Anterior vena cava (tissue), 1 donor: Measurements from ENCODE around the genes SLC16A12 and PCGF5.

DNA sequence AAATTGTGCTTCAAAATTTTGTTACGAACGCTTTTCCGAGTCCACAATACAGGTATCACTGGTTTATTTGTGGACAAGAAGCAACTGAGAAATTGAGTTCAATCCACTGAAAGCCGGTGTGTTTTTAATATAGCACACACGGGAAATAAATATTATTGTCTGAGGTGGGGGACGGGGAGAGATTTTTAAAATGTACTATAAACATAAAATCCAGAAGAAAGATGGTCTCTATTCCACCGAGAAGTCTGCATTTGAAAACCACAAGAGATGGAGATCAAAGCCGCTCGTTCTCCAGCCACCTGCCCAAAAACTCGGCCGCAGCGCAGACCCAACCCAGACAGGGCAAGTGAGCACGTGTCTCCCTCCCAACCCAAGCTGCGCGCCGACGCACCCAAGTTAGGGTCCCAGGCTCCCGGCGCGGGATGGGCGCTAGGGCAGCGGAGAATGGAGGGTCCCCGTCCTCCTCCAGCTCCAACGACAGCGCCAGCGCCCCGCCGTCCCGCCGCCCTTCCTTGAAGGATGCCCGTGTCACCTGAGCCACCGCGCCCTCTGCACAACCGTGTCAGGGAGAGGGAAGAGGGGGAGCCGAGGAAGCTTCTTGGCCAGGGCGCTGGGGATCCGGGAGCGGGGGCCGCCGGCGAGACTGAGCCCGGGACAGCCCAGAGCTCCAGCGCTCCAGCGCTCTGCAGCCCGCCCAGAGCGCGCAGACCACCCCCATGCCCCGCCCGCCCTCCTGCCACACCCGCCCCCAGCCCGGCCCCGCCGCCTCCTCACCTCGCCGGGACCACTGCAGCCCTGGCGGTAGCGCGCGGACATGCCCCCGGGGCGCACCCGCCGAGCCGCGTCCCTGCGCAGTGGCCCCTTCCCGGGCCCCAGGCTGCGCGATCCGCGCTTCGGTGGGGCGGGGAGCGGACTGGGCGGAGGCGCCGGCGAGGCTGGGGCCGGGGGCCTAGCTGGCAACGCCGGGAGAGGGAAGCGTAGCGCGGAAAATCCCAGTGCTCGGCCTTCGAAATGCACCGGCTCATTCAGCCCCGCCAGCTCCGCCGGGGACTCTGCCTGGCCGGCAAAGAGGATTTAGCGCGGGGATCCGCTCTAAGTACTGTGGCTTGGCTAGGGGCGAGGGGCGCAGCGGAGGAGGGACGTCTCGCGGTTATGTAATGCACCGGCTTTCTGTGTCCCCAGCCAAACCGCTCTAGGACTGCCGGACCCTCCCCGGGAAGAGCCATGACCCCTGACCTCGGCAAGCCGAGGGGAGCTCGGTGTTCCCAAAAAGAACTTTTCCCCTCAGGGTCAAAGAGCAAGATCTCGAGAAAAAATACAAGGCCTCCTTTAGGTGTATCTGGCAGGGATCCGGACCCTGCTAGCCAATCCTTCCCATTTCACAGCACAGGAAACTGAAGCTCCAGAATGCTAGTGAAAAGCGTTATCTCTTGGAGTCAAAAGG, at the start of gene SLC16A12:
Gene SLC16A12 (minus strand): TSS at position 685 of the 1,444 bp plus-strand sequence.
- PRO-cap = no peak

DNA sequence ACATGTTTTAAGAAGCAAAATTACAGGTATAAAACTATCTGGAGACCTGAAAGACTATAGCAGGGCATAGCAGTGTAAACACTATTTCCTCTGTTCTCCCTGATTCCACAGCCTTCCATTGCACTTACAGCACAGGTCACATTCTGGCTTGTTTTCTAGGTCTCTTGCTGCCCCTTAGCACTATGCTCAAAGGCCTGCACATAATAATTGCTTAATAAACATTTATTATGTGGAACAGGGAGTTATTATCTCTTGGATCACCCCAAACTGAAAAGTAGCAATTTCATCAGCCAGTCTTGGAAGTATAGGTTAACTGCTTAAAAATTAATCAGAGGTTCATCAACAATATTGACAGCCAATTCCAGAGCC, 43.3 kb downstream of the PANK1 start:
- PRO-cap = no peak

DNA sequence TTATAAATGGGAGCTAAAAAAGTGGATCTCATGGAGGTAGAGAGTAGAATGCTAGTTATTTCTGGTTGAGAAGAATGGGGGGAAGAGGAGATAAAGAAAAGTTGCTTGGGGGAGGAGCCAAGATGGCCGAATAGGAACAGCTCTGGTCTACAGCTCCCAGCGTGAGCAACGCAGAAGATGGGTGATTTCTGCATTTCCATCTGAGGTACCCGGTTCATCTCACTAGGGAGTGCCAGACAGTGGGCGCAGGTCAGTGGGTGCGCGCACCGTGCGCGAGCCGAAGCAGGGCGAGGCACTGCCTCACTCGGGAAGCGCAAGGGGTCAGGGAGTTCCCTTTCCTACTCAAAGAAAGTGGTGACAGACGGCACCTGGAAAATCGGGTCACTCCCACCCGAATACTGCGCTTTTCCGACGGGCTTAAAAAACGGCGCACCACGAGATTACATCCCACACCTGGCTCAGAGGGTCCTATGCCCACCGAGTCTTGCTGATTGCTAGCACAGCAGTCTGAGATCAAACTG, 549.2 kb downstream of the KIF20B start:
- PRO-cap = no peak

DNA sequence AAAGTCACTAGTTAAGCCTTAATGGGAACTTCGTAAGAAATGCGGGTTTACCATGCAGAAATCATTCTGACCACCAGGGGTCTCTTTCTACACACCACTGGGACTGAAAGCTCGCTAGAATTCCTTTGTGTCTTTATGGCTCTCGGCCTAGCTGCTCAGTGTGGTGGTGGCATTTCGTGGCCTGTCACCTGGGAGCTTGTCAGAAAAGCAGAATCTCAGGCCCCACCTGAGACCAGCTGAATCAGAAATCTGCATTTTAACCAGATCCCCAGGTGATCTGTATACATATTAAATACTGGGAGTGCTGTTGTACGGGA, 9.3 kb downstream of the ANKRD1 start:
- PRO-cap = no peak

DNA sequence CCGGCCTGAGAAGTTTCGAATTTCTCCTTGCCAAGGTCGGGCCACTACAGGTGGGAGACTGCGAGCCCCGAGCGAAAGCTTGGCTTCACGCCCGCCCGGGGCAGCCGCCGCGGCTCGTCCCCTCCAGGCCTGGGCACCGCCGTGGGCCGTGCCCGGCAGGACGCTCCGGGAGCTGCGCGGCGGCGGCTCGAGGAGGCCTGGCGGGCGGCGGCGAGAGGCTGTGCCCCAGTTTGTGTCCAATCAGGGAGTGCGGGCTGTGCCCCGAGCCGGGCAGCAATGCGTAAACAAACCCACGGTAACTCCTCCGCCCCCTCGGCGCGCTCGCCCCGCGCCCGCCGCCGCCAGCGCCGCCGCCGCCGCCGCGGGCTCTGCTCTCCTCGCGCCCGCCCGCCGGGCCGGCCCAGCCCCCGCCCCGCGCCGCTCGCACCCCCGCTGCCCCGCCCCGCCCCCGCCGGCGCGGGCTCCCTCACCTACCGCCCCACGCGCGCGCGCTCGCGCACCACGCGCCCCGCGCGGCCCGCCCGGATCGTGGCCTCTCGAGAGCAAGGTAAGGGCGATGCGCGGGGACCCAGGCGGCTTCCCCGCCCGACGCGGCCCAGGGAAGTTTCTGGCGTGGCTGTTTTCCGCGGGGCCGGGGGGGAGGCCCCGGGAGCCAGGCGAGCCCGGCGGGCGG, 57.8 kb upstream of the PCGF5 start:
- PRO-cap = bidirectional peak, plus-strand start at position 158 of the sequence, minus-strand start at position 131 of the sequence; bidirectional peak, plus-strand start at position 550 of the sequence, minus-strand start at position 370 of the sequence; bidirectional peak, plus-strand start outside the sequence, minus-strand start at position 597 of the sequence

- PRO-cap = no peak
These were observed 19.3 kb upstream of the PCGF5 start for GRCh38 chr10:91201222-91201600.

DNA sequence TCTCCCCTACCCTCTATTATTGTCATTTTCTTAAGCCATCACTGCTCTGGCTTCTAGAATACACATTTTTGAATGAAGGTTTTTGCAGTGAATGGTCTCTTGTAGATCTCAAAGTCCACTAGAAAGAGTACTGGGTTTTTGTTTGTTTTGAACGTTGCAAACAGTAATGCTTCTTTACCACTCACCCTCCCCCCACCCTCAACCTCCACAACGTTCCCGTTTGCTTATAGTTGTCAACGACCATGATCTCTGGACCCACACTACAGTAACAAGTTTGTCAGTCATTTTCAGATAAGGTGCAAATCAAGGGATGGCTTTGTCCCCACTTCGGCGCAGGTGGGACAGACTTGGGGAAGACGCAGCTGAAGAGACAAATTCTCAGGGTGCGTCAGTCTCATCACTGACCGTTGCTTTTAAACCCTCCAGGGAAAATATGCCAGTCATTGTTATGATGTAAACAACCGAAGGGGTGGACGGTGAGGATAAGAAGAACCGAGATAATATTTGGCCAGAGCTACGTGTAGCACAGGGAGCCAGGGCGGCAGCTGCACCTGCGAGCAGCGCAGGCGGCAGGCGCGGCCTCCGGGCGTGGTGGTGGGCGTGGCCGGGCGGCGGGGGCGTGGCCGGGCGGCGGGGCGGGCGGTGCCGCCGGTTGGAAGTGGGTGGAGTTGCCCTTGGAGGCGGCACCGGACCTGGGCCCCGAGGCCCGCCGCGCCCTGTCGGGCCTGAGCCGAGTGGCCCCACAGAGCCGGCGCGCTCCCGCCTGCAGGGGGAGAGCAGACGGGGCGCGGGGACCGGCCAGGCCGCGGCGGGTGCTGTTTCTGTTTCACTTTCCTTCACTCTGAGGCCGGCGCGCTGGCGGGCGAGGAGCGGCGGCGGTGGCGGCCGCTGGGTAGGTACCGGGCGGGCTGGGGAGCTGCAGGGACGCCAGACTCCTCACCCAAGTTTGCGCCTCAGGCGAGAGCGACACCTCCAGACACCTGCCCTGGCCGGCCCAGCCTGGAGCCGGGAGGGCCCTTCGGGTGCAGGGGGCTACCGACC, at the start of gene PCGF5:
Gene PCGF5 (plus strand): TSS at position 719 of the 1,041 bp plus-strand sequence.
- PRO-cap = bidirectional peak, plus-strand start at position 844 of the sequence, minus-strand start at position 596 of the sequence

DNA sequence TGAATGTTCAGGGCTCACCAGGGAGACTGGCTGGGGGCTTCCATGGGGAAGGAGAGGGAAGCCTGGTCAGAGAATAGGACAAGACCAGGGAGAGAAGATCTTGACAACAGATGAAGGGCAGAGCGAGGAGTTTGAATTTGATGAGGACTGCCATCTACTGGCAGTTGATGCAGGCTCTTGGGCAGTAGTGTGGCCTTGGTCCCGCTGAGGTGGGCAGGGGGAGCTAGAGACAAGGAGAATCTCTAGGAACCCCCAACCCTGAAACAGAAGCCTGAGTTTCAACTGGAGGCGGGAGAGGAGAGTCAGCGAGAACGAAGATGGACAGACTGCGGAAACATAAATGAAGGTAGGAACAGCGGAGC, 81.0 kb downstream of the PPP1R3C start:
- PRO-cap = no peak

DNA sequence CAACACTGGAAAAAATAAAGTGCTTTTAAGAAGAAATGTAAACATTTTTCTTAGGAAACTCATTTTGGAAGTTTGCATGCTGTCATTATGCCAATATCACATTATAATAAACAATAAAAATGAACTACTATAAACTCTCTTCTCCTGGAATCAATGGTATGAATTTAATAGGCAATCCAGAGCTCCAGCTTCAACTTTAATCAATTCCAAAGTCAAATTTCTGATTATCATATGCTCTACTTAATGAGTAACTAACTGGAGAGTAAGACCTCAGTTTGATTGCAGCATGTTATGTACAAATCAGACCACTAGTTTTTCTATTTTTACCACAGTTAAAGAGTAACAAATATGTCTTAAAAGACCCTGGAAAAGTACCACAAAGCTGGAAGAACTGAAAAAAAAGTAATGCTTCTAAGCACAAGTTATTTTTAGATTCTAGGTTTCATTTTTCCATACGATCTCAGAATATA, 56.1 kb upstream of the TNKS2 start:
- PRO-cap = no peak

- PRO-cap = no peak
These were observed 2.1 kb upstream of the TNKS2 start for GRCh38 chr10:91796081-91796636.

DNA sequence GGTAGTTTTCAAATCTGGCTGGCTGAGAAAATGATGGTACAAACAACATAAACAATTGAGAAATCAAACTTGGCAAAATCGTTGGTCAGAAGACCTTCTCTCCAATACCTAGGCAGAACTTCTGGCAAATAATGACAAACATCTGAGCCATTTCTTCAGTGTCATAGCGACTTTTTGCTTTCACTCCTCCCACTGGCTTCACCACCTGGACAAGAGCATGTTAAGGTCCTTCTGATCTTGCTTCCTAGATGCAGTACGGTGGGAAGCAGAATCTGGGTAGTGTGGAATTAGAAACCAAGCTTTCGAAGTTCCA, 360 bp upstream of the BTAF1 start:
- PRO-cap = no peak

DNA sequence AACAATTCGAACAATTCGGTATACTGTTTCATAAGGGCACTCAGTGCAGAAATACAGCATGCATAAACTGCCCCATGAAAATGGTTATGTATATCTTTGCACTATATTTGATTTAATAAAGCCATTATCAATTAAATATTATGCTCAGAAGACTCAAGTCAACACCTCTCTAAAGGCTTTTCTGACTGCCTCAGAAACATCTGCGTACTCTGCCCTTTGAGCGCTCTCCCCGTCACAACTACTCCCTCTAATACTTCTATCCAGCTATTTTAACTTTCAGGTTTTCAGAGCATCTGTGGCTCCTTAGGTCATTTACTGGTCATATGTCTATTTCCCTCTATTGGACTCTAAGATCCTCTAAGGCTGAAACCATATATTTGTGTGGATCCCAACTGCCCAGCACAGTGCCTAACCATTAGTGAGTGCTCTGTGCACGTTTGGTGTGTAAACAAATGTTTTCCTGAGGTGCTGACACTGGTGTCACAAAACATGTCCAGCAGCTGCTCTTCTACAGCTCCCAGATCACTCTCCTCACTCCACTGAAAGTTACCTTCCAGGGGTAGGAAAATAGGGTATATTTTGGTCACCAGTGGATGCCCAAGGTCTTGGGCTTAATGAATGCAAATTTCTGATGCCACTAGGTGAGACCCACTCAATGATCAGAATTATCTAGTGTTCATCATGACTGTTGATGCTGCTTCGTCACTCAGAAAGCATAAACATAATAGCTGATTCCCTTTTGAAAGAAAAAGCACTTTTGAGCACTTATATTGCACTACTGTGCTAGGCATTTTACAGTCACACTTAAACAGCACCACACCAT, 179.2 kb downstream of the BTAF1 start:
- PRO-cap = no peak

DNA sequence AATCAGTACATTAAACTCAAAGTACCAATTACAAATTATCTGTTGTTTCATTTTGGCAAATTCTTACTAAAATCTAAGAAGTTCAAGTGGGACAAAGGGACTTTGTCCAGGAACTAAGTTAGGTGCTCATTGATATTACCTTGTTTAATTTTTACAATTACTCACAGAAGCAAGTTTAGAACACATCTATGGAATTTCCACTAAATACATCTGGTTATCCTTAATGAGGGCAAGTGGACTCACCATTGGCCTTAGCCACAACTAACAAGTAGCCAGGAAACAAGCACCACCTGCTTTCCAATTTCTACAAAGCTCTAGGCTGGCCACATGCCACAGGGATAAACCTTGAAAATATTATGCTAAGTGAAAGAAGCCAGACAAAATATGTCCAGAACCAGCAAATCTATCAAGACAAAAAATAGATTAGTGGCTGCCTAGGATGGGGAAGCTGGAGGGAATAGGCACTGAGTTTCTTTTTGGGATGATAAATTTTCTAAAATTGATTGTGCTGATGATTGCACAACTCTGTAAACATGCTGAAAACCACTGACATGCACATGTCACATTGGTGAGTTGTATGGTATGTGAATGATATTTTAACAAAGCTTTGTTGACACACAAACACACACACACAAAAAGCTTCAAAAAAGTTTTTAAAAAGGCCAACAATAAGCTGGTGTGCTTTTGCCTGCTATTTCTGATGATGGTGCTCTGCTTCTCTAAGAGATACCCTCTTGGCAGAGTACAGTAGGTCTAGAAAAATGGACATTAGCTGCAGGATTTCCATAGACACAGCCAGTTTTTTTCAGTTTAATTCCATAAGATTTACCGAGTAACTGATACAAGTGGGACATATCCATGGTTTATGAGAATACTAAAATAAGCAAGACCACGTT, 179.4 kb downstream of the CPEB3 start:
- PRO-cap = no peak

- PRO-cap = no peak
These were observed 1.3 kb downstream of the IDE start for GRCh38 chr10:92572660-92573023.

DNA sequence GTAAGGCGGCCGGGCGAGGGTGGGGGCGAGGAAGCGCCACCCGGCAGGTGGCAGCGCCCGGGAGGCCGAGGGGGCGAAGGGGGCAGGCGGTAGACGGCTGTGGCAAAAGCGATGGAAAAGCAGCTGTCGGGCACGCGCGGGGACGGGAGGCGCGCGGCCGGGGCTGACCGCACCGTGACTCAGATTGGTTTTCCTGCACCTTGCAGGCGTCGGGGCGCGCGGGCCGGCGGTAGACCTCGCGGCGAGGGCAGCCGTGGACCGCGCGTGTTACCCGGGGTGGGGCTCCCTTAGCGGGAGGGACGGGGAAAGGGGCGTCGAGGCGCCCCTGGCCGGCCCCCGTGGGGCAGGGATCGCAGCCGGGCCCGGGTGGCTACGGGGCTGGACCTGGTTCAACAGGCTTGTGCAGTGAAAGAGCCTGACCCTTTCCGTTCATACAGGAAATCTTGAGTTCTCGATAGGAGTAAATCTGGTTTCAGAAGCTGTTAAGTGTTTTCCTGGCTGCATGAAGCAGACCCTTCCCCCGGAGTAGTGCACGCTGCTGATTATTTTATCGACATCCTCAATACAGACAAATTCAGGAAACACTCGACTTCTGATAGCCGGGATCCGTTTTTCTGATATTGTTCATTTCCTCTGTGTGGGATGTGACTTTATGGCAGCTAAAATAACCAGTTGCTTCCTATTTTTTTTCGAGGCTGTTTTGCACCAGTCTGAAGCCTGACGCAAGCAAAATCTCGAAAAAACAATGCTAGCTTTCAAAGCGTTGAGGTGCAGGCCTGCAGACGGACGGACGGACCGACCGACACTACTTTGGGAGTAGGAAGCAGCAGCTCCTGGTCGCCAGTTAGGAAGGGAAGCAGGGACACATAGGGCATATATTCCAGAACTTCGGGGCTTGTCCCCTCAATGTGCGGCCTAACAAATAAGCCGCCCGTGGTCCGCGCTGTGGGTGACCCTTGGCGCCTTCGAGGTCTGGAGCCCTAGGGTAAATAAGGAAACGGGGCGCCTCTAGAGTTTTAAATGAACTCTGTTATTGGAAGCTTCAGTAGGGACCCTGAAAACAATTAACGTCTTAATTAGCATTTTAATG, 938 bp downstream of the HHEX start:
- PRO-cap = bidirectional peak, plus-strand start at position 205 of the sequence, minus-strand start at position 110 of the sequence; unidirectional peak, plus-strand start at position 758 of the sequence

DNA sequence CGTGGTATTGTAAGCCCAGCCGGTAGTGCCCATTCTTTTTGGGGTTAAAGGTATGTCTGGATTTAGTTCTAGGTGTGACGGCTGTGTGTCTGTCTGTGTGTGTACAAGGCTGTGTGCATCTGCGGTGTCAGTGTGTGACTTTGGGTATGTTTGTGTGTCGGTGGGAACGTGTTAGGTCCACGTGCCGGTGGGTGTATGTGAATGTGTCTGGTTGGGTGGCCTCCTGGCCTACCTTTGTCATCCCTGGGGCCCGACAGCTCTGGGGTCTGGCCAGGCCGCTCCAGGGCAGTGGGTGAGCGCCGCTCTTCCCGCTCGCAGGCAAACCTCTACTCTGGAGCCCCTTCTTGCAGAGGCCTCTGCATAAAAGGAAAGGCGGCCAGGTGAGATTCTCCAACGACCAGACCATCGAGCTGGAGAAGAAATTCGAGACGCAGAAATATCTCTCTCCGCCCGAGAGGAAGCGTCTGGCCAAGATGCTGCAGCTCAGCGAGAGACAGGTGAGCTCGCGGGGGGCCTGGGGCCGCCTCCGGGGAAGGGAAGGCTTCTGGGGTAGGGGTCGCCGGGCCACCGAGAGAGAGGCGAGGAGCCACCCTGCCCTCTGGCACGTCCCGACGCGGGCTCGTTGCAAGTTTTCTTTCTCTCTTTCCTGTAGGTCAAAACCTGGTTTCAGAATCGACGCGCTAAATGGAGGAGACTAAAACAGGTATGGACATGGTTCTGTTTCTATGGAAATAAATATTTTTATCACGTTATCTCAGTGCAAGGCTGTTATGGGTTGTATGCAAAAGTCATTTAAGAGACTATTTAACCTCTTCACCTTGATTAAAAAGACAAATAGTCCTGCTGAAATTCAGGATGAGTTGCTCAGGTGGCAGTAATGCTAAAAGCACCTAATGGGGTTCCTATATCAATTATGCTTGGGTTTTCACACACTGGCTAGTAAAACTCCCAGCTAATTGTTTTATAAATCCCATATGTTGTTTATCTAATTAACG, 2.6 kb downstream of the HHEX start:
- PRO-cap = no peak

DNA sequence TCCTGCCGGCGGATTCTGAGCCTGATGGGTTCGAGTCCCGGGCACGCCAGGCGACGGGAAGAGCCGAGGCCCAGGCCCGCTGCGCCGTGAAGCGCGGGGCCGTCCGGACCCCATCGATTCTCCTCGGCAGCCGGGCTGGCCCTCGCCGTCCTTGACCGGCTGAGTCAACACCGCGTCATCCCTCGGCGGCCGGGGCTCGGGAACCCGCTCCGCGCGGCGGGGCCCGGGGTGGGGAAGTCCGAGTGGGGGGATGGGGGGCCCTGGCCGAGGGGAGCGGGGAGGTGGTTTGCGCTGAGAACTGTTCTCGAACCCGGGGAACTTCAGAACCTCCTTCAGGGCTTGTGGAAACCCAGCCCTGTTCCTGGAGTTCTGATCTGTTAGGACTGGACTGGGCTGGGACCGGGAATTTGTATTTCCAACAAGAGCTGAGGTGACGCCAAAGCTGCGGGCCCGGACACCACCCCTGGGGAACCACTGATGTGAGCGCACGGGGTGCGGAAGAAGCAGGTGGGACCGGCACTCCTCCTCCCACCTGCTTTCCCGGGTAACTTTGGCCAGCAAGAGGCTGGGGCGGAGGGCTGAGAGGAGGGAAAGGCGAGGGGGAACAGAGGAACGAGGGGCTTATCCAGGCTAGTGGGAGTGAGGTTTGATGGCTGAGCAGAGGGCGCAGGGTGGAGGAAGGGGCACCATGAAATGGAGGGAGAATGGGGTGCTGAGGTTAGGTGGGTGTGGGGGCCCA, 6.3 kb downstream of the HHEX start:
- PRO-cap = bidirectional peak, plus-strand start at position 178 of the sequence, minus-strand start at position 122 of the sequence

GRCh38 chr10:92818088-92818375, 30.3 kb upstream of the EXOC6 start:
- PRO-cap = no peak

DNA sequence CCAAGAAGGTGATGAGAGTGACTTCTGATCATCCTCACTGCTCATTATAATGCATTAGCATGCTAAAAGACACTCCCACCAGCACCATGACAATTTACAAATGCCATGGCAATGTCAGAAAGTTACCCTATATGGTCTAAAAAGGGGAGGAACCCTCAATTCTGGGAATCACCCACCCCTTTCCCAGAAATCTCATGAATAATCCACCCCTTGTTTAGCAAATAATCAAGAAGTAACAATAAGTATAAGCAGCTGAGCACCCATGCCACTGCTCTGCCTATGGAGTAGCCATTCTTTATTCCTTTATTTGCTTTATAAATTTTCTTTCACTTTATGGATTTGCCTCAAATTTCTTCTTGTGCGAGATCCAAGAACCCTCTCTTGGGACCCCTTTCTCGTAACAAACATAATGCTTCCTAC, 18.5 kb upstream of the EXOC6 start:
- PRO-cap = no peak

- PRO-cap = no peak
These were observed 4.4 kb downstream of the CYP26A1 start for GRCh38 chr10:93078045-93078482.